Mammary microvascular endothelial cell (primary cell): ENCODE measurements around a stretch of chr5.

- RAMPAGE, long total RNA: no peak
These were observed 1.3 kb downstream of the KCNMB1 start for GRCh38 chr5:170387778-170388407.

DNA sequence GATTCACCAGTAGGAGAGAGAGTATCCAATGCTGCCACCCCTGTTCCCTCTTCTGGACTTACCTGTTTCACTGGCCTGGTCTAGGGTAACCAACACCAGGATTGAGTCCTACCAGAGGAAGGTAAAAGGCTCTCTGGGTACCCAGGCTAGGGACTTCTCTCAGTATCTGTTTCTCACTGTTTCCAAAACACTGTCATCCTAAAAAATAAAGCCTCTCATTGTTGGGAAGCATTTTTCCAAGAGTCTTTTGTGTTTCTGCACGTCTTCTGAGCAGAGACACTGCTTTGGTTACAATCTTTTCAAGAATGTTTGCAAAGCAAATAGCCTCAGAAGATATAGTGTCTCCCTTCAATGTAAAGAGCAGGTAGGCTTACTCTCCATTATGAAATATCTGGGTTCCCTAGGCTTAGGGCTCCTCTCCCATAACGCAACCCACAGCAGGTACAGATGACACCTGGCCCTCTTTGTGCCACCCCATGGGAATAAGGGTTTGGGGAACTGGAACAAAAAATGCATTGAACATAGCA lies 30.0 kb upstream of the GABRP start:
- RAMPAGE, long total RNA: no peak

- RAMPAGE, long total RNA: no peak
These were observed 91.3 kb downstream of the FGF18 start for GRCh38 chr5:171510846-171511045.

GRCh38 chr5:171648327-171648606 lies 137.3 kb upstream of the SMIM23 start:
- RAMPAGE, long total RNA: no peak

DNA sequence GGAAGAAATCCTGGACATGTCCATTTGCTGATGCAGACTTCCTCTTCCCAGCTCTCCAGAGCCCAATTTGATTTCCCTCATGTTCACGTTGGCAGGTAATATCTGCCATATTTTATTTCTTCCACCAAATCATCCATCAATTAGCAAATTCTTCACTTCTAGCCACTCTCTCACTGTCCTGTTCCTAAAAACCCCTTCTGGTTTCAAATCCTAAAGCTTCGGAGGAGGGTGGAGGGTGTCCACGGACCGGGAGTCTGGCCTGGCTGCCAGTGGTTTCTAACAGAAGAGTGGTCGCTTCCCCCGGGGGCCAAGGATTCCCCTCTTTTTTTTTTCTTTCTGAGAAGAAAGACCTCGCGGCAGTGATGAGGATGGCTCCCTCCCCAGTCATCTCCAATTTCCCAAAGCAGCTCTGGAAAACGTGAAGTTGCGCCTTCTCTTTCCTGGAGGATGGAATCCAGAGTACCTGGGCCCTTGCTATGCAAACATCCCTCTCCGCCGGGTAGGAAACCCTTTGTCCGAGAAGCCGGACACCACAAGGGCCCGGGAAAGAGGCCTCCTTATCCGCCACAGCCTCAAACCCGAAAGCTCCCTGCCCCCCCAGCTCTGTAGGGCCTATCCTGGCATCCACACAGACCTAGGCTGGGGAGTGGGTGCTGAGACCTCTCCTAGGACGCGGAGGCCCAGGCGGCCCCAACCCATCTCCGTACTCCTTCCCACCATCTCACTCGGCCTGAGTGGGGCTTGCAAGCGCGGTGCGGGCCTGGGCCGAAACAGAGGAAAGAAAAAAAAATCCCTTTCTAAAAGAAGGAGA lies 903 bp downstream of the FBXW11 start:
- RAMPAGE, long total RNA: no peak

DNA sequence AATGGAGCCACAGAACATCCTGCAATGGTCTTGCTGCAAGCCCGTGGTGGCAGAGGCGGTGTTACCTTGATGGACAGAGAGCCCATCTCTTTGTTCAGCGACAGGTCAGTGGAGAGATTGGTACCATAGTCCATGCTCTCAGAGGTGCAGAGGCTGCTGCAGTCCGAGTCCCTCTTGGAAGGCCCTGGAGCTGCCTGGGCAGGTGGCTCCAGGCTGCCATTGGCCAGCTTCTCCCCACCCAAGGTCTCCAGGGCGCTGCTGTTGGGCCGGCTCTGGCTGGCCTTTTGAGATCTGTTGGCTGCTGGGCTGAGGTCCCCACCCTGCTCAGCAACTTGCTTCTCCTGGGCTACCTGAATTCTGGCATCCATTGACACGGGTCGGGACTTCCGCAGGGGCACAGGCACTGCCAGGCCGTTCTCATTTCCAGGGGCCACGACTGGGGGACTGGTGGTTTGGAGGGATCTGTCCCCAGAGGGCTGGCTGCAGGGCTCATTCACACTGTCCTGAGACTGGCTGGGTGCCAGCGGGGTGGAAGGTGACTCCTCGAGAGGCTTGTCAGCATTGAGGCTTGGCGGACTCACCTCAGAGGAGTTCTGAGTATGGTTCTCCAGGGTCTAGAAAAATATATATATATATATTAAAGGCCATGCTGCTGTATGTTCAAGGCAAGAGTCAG lies 87.0 kb upstream of the FBXW11 start:
- RAMPAGE, long total RNA: no peak

DNA sequence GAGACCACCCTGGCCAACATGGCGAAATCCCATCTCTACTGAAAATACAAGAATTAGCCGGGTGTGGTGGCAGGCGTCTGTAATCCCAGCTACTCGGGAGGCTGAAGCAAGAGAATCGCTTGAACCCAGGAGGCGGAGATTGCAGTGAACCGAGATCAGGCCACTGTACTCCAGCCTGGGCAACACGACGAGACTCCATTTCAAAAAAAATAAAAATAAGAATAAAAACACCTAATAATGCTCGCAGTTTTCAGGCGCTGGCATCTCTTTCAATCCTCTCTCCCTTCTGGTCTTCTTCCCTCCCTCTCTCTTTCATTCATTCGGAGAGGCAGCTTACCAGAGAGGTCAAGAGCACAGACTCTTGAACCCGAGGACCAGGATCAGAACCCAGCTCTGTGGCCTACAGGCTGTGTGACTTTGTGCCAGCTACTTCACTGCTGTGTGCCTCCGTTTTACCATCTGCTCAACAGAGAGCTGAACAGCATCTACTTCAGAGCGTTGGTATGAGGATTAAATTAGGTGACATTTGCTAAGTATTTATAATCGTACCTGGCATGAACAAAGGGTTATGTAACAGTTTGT lies 87.3 kb downstream of the STK10 start:
- RAMPAGE, long total RNA: no peak

GRCh38 chr5:172118099-172118822 lies 69.8 kb downstream of the STK10 start:
- RAMPAGE, long total RNA: no peak

DNA sequence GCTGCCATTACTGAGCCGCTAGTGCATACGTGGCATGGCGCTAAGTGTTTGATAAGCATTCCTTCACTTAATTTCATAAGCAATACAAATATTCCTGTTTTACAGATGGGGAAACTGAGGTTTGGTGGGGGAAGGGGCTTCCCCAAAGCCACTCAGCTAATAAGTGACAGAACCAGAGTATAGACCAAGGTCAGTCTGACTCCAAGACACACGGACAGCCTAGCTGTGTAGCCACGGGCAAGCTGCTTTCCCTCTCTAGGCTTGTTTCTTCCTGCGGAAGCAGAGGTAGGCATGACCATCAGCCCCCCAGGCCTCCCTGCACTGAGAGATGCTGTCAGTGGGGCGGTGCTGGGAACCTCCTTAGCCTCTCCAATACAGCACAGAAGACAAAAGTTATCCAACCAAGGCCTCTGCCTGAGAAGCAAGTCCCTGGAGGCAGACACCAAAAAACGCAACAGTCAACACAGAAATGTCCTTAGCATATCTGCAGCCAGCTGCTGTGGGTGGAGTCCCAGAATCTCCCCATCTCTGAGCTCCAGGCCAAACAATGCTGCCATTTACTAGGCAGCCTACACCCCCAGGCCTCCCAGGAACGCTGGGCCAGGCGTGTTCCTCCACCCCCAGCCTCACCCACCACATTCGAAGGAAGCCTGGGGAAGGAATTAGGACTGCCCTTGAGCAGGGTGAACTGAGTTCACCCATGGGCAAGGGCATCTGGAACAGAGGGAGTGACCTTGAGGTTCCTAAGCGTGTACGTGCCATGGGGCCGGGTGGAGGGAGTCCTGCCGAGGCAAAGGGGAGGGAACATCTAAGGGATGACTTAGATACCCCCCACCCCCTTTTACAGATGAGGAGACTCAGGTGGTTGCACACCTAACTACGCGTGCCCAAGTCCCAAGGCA lies 43.8 kb downstream of the STK10 start:
- RAMPAGE, long total RNA: no peak

DNA sequence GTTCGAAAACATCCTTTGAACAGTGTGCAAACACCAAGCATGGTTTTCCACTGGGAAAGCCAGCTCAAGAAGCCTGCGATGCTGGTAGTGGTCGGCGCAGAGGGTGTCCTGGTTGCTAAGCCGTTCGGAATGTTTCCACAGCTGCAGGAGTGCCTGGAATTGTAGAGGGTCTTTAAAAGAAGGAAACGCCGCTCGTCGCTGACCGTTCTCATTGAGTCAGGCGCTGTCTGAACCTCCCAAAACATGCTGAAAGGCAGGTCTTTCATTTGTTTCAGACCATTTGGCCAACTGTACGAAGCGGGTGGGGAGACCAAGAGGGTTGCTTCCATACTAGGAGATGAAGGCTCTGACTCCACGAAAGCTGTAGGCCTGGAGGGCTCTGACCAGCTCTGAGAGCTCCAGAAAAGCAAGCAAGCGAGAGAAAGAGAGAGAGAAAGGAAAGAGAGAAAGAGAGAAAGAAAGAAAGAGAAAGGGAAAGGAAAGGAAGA lies 1.4 kb upstream of the STK10 start:
- RAMPAGE, long total RNA: no peak

- RAMPAGE, long total RNA: no peak
These were observed 24.8 kb downstream of the UBTD2 start for GRCh38 chr5:172258639-172259273.

DNA sequence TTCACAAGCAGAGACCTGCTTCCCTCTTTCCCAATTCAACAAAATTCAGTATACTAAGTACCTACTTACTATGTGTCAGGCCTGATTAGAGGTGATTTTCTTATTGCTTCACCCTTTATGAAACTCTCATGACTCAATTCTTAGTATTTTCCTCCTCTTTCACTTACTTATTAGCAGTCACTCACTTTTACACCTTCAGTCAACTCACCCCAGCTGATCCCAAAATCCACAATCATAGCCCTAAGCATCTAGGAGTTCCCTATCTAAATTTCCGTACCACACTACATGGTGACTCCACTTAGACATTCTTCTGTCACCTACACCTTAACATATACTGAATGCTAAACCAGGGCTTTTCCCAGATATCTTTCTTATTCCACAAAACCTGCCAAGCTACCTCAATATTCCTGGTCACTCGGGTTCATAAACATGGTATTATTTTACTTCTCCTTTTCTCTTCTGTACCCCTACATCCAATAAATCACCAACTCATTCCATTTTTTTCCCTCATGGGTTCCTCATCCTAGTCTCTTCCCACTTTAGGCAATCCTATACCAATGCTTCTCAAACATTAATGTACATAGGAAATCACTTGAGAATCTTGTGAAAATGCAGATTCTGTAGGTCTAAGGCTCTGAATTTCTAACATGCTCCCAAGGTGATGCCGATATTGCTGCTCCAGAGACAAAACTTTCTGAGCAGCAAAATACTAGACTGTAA lies 7.9 kb downstream of the UBTD2 start:
- RAMPAGE, long total RNA: no peak

DNA sequence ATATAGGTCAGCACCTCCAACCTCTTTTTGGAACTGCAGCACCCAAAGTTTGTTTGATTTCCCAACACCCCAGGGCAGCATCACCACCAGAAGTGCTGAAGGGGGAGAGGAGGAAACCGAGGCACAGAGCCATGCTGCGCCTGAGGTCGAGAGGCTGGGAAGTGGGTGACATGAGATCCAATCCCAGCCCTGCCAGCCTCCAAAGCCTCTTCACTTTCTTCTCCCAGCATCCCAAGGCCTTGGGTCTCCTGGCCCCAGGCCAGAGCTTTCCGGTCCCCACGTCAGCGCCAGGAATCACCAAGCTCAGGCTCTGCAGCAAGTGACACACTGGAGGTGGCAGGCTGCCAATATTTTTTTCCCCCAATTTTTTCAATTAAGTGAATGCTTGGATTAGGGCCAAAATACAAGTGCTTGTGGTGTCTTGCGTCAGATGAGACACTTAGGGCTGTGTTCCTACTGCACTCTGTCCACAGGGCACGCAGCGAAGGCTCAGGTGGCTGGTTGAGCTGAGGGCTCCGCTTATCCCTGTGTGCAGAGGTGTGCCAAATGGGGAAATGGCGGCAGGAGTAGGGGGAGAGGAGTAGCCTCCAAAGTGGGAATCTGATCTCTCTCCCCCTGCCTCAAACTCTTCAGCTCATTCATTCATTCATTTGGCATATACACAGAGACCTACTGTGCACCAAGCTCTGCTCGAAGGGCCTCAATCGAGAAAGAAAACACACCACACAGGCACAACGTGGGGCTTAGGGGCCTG lies 16.8 kb downstream of the SH3PXD2B start:
- RAMPAGE, long total RNA: no peak

- RAMPAGE, long total RNA: no peak
These were observed 13.3 kb downstream of the SH3PXD2B start for GRCh38 chr5:172440956-172441526.

- RAMPAGE, long total RNA: no peak
These were observed 75.6 kb upstream of the NEURL1B start for GRCh38 chr5:172565272-172565981.

- RAMPAGE, long total RNA: no peak
These were observed 55.9 kb upstream of the NEURL1B start for GRCh38 chr5:172585115-172585591.

- RAMPAGE, long total RNA: no peak
These were observed 47.9 kb downstream of the NEURL1B start for GRCh38 chr5:172688681-172689567.

DNA sequence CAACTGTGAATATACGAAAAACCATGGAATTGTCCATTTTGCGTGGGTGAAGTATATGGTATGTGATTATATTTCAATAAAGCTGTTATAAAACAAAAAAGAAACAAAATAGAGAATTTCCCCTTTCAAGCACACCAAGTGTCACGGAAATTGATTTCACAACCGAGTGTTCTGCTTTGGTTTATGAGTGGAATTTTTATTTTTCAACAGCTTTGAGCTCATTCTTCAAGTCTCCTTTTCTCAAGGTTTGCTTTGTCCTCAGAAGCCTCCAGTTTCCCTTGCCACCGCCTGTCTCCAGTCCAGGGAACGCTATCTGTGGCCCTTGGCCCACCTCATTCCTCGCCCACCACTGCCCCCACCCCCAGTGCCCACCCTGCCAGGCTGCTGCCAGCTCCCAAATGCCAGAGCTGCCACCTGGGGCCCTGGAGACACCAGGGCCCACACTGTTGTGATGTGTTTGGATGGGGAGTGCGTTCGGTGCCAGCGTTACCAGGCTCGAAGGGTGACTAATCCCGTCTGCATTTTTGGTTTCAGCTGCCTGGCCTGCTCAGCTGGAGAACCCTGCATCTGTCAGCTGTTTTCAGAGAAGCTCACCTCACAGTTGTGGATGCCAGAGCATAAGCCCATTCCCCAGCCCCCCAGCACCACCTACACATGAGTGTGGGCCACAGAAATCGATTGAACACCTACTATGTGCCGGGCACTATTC lies 30.3 kb downstream of the DUSP1 start:
- RAMPAGE, long total RNA: no peak

DNA sequence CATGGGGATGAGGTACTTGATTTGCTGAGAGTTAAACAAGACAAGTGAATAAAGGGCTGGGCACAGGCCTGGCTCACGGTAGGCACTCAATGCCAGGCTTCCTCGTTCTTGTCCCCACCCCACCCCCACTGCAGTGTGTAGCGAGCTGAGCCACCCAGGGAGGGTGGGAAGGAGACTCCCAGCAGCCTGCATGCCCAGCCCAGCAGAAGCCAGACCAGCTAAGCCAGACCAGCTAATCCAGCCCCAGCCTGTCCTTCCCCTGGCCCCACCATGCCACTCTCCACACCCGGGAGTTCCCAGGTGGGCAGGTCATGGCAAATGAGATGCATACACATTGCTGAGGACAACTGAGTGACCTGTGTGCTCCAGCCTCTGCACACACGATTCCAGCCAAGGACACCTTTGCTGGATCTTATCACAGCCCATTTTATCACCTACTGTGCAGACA lies 26.8 kb downstream of the DUSP1 start:
- RAMPAGE, long total RNA: no peak

DNA sequence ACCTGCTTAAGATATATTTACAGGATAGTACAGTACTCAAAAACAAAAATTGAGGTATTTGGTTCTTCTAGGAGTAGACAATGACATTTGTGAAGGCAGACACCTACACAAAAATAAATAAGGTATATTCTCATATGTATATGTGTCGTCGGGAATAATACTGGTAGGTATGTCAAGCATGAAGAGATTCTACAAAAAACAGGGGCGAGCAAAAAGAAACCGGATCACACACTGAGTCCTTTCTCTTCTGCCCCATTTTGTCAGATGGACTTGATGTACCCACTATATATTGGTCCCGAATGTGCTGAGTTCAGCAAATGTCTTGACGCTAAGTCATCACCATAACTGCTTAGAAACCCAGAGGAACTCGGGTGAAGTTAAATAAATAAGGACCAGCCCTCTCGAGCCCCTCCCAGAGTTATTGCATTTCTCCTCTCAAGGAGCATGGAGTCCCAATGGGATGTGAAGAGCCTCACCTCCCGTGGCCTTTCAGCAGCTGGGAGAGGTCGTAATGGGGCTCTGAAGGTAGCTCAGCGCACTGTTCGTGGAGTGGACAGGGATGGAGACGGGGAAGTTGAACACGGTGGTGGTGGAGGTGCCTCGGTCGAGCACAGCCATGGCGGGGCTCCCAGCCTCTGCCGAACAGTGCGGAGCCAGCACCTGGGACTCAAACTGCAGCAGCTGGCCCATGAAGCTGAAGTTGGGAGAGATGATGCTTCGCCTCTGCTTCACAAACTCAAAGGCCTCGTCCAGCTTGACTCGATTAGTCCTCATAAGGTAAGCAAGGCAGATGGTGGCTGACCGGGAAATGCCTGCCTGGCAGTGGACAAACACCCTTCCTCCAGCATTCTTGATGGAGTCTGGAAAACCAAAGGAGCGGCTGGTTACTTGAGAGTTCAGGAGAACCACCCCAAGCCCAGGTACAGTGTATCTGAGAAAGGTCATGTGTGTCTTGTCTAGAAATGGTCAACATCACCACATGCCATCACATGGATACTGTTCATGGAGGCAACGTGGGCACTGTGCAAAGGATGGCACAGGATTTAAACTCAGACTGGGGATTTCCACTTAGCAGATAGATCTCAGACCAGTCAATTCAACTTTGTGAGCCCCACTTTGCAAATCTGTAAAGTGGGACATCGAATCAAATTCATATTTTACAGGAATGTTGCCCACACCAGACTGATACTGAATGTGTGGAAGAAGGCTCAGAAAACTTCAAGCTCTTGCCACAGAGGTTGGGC lies 2.3 kb downstream of the DUSP1 start:
- RAMPAGE, long total RNA: no peak